HT1080 (cell line): ENCODE data around the gene IL36B.

RAMPAGE:
- cytosol, long total RNA = no peak
- long total RNA = no peak
- nucleus, long total RNA = no peak
These were observed 10.4 kb upstream of the POLR1B start for GRCh38 chr2:112531650-112532457.

RAMPAGE:
- cytosol, long total RNA = no peak
- long total RNA = no peak
- nucleus, long total RNA = no peak
These were observed 13.6 kb downstream of the SLC20A1 start for GRCh38 chr2:112659104-112659988.

RAMPAGE:
- cytosol, long total RNA = no peak
- long total RNA = no peak
- nucleus, long total RNA = no peak
These were observed 9.8 kb downstream of the IL37 start for GRCh38 chr2:112920759-112921230.

GRCh38 chr2:113052701-113053168 lies at the start of gene IL36B:
TSS of gene IL36B (minus strand) at chr2:113052867.
RAMPAGE:
- cytosol, long total RNA = no peak
- long total RNA = no peak
- nucleus, long total RNA = no peak

GRCh38 chr2:113132838-113133626 lies 5.6 kb downstream of the IL1RN start:
RAMPAGE:
- cytosol, long total RNA = no peak
- long total RNA = no peak
- nucleus, long total RNA = no peak

DNA sequence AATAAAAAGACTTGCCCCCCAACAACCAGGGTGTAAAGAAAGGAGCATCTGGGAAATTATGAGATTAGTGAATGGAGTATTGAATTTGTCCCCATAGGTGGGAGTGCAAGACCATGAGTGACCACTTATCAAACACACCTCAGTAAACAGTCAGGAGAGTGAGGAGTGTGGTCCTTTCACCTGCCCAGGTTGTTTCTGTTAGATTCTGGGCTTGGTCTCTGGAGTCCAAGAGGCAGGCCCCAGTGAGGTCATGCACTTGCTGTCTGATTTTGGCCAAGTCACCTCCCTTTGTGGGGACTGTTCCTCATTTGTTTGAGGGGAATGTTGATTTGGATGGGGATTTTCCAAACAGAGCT lies 7.2 kb downstream of the IL1RN start:
RAMPAGE:
- cytosol, long total RNA = no peak
- long total RNA = no peak
- nucleus, long total RNA = no peak

GRCh38 chr2:113211179-113211728 lies 37.5 kb downstream of the PSD4 start:
RAMPAGE:
- cytosol, long total RNA = no peak
- long total RNA = no peak
- nucleus, long total RNA = no peak

GRCh38 chr2:113219812-113220480 lies 46.2 kb downstream of the PSD4 start:
RAMPAGE:
- cytosol, long total RNA = no peak
- long total RNA = no peak
- nucleus, long total RNA = no peak

RAMPAGE:
- cytosol, long total RNA = no peak
- long total RNA = no peak
- nucleus, long total RNA = no peak
These were observed 43.3 kb downstream of the PAX8 start for GRCh38 chr2:113235148-113236120.

RAMPAGE:
- cytosol, long total RNA = no peak
- long total RNA = no peak
- nucleus, long total RNA = no peak
These were observed 38.6 kb downstream of the PAX8 start for GRCh38 chr2:113239895-113240782.

GRCh38 chr2:113283659-113284426 lies 5.1 kb upstream of the PAX8 start:
RAMPAGE:
- cytosol, long total RNA = no peak
- long total RNA = no peak
- nucleus, long total RNA = no peak

DNA sequence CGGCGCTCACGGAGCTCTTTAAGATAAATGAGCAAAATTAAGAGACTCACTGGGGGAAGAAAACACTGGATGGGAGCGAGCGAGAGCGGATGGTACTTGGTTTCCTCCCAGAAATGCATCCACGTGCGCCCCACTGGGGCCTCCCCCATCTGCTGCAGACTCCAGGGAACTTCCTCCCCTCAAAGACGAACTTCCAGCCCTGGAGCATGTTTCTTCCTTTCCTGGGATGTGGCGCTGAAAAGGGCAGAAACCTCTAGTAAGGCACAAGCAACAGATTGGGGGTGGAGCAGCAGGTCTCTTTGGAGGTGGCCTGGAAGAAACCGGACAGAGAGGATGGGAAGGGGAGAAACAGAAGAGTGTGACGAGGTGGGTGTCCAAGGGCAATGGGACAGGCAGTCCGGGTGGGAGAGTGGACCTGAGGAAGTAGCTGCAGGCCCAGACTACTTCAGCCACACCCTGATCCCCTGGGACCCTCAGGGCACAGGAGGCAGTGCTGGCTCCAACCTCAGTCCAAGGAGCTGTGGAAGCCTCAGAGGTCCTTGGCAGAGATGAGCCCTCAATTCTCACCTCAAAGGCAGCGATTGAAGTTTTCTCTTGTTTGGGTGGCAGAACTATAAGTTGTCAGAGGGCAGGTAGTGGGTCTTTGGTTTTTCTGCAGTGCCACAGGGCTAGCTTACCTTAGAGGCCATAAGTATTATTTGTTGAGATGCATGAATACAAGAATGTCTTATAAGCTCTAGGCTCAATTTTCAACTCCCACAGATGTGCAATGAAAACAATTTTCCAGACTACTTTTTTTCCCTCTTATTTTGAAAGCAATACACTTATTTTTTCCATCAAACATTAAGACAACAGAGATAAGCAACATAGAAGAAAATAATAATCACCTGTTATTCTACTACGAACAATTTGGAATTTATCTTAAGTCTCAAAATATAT lies 46.7 kb upstream of the PAX8 start:
RAMPAGE:
- cytosol, long total RNA = no peak
- long total RNA = no peak
- nucleus, long total RNA = no peak

GRCh38 chr2:113337706-113338311 lies 59.1 kb upstream of the PAX8 start:
RAMPAGE:
- cytosol, long total RNA = no peak
- long total RNA = no peak
- nucleus, long total RNA = no peak

DNA sequence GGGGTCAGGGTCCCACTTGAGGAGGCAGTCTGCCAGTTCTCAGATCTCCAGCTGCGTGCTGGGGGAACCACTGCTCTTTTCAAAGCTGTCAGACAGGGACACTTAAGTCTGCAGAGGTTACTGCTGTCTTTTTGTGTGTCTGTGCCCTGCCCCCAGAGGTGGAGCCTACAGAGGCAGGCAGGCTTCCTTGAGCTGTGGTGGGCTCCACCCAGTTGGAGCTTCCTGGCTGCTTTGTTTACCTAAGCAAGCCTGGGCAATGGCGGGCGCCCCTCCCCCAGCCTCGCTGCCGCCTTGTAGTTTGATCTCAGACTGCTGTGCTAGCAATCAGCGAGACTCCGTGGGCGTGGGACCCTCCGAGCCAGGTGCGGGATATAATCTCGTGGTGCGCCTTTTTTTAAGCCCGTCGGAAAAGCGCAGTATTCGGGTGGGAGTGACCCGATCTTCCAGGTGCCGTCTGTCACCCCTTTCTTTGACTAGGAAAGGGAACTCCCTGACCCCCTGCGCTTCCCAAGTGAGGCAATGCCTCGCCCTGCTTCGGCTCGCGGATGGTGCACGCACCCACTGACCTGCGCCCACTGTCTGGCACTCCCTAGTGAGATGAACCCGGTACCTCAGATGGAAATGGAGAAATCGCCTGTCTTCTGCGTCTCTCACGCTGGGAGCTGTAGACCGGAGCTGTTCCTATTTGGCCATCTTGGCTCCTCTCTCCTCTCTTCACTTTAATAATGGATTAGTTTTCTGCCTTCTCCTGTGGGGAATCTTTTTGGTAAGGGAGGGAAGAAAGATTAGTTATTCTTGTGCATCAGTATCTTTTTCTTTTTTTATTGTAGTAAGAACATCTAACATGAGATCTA lies 21.4 kb upstream of the FOXD4L1 start:
RAMPAGE:
- cytosol, long total RNA = no peak
- long total RNA = no peak
- nucleus, long total RNA = no peak

GRCh38 chr2:113754903-113755370 lies 1.5 kb downstream of the SLC35F5 start:
RAMPAGE:
- cytosol, long total RNA = no peak
- long total RNA = no peak
- nucleus, long total RNA = no peak

RAMPAGE:
- cytosol, long total RNA = no peak
- long total RNA = no peak
- nucleus, long total RNA = no peak
These were observed 4.5 kb downstream of the ACTR3 start for GRCh38 chr2:113894315-113894880.

DNA sequence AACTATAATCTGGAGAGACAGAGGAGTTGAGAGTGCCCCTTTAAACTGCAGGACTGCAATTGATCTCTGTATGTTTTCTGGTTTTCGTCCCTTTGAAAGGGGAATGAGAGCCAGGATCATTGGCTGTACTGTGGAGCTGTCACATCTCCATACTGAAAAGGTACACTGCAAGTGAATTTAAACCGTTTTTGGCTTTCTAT lies 223 bp upstream of the DPP10 start:
RAMPAGE:
- cytosol, long total RNA = no peak
- long total RNA = no peak
- nucleus, long total RNA = no peak

GRCh38 chr2:117068594-117068793 lies 746.0 kb upstream of the DDX18 start:
RAMPAGE:
- cytosol, long total RNA = no peak
- long total RNA = no peak
- nucleus, long total RNA = no peak

RAMPAGE:
- cytosol, long total RNA = no peak
- long total RNA = no peak
- nucleus, long total RNA = no peak
These were observed 96.6 kb downstream of the CCDC93 start for GRCh38 chr2:117917220-117917690.

DNA sequence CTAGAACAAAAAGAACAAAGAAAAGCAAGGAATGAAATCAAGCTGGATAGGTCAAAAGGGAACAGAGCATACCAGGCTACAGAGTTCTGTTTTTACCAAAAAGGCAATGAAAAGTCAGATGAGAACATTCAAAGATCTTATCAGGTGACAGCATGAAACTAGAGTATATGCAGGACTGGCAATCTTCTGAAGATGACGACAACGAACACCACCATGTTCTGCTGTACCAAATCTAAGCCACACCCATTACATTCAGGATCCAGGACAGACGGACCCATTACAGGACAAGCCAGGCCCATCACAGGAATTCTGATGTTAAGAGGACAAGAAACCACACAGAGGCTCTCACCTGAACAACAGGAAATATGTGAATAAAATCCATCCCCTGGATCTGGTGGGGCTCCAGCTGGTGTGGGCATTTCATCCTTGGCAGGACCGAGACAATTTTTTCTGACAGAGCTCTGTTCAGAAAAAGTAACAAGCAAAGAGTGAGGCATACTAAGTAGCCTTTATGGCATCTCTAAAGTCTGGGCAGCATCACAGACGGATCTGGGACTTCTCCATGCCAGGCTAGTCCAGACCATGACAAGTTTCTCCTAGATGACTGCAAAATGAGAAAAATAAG lies 13.3 kb downstream of the CCDC93 start:
RAMPAGE:
- cytosol, long total RNA = no peak
- long total RNA = no peak
- nucleus, long total RNA = no peak